Fallopian tube (tissue), 1 donor: ENCODE measurements around the genes OR4N4C, OR4M2, MKRN3 and ATP10A.

DNA sequence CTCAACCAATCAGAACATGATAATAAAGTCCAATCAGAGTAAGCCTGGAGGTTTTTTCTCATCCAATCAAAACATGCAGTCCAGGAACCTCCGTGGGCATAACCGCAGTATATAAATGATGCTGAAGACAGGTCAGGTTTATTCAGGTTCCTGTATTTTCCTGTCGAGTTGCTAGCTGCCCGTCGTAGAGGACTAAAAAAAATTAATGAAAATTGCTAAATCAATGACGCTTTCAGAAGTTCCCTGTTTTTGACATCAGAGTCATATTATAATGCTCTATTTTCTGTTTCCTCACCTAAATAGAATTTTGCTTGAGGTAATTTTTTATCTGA lies 177.3 kb downstream of the POTEB3 start:
- PRO-cap: no peak

- PRO-cap: no peak
Measured at GRCh38 chr15:21651466-21652028, at the start of gene OR4N4C. Gene OR4N4C, plus strand, starts transcription at chr15:21651844.

- PRO-cap: no peak
Measured at GRCh38 chr15:22080175-22080775, at the start of gene OR4M2. Gene OR4M2, plus strand, starts transcription at chr15:22080527.

DNA sequence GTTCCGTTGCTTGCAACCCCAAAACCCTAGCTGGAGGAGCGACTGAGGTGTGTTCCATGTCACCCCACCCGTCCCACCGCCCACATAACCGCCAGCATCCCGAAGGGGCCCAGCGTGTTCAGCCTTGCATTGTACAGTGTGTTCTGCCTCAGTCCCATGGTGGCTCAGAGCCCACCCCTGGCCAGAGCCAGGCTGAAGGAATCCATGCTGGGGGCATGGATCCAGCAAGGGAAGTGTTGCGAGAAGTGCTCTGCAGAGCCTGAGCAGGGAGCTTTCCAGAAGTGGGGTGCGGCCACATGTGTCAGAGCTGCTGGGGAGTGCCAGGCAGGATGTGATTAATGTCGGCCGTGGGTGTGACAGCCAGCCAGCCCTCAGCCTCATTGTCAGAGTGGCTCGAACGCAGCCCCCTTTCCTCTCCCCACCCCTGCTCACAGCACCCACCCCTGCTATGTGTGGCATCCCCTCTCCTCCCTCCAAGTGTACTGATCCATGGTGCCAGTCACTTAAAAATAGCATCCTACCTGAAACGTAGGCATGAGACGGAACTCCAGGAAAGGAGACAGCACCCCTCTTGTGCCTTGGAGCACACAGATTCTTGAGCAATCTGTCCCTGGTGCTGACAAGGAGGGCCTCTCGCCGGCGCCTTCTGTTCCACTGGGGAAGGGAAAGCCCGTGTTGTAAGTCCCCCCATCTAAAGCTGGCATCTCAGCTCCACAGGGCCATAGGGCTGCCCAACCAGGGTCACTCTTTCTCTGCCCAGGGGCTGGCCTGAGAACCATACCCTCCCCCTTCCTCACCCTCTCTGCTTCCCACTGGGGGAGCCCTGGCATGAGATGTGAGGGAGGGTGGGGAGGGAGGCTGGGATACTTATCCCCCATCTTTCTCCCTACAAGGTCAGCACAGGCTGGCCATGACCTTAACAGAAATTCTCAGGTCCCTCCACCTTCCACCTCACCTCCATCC lies 145.0 kb downstream of the OR4N4 start:
- PRO-cap: no peak

DNA sequence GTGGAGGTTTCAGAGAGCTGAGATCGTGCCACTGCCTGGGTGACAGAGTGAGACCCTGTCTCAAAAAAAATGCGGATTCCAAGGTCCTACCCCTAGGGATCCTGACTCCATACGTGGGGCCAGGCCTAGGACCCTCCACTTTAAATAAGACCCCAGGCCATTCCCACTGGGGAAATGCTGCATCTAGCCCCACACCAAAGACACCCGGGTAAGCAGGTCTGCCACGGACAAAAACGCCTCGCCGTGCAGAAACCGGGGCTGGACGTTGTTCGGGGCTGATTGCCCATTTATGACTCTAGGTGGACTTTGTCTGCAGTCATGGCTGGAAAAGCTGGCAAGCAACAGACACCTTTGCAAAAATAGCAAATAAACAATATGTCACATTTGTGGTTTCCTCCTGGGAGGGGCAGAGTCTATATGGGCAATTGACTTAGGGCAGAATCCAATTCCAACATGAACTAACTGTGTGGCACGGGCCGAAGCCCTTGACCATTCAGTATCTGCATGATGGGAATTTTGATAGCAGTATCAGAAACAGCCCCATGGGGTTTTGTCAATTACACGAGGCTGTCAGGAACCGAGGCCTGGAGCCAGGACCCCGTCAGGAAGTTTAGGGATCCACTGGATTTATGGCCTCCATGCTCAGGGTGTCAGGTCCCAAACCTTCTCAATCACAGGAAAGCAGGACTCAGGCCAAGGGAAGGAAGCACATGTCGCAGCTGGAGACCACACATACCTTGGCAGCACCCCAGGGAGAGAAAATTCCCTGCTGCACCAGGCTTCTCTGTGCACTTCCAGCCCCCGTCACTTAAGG lies 158.8 kb downstream of the OR4N4 start:
- PRO-cap: no peak

DNA sequence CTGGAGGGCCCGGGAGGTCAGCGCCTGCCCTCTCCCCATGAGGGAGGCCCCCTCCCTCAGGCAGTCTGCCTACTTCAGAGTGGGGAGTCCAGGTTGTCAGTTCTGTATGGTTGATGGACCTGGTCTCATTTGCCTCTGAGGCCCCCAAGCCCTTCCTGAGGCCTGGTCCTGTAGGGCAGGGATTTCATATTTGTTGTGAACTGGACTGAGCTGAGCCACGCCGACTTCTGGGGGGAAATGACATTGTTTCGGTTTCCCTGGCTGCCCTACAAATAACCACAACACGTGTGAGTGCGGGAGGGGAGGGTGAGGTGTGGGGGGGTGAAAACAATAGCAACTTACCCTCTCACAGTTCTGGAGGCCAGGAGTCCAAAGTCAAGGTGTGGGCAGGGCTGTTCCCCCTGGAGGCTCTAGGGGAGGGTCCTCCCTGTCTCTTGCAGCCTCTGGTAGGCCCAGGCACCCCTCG lies 160.3 kb downstream of the OR4N4 start:
- PRO-cap: no peak

DNA sequence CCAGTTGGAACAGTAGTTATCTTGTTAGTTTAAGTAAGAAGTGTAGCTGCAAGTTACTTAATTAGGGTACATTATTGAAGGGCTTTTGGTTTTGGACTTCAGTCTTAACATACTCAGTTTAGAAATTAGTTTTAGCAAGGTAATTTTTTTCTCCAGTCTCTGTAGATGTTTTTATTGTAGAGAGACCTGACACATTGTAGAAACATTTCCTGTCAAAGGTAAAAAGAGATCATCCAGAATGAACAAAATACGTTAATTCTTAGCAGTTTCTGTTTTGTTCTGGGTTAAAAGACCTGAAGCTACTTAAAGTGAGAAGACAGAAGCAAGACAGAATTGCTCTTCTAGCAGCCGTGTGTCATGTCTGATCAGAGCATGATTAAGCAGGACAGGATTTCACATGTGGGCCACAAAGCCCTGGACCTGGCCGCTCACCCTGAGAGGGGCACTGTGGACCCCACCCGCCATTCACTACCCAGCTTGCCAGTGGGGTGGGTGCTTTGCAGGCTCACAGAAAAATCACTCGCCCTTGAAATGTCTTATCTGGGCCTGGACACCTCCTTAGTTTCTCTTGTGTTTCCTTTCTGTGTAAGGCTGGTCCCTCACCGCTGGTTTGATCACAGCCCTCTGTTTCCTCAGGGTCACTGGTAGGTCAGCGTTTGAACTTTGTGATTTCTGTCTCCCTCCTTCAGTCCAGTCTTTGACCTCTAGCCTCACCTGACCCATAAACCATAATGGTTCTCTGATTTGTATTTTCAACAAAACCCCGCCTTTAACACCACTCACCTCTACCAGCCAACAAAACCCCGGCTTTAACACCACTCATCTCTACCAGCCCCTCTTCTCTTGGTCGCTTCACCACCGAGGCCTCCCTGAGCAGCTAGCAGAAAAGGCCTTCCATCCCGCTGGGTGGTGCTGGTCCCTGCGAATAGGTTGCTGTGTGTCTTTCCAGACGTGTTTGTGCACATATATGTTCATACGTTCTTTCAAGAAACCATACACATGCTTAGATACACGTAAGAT lies 170.9 kb downstream of the OR4N4 start:
- PRO-cap: no peak

DNA sequence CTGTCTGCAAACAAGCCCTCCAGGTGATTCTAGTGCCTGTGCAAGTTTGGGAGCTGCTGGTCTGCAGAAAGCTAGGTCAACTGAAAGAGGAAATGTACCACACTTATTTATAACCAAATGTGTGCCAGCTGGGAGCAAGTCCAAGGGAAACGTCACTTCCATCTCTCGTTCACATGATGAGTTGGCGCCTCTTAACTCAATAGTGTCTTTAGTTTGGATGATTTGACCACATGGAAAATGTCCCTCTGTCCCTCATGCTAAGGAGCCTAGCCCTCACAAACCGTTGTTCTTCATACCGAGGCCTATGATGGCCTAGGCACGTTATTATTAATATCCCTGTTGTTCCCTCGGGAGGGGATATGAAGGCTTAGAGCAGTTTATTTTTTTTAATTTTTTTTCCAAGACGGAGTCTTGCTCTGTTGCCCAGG lies 43.3 kb downstream of the GOLGA8S start:
- PRO-cap: no peak

DNA sequence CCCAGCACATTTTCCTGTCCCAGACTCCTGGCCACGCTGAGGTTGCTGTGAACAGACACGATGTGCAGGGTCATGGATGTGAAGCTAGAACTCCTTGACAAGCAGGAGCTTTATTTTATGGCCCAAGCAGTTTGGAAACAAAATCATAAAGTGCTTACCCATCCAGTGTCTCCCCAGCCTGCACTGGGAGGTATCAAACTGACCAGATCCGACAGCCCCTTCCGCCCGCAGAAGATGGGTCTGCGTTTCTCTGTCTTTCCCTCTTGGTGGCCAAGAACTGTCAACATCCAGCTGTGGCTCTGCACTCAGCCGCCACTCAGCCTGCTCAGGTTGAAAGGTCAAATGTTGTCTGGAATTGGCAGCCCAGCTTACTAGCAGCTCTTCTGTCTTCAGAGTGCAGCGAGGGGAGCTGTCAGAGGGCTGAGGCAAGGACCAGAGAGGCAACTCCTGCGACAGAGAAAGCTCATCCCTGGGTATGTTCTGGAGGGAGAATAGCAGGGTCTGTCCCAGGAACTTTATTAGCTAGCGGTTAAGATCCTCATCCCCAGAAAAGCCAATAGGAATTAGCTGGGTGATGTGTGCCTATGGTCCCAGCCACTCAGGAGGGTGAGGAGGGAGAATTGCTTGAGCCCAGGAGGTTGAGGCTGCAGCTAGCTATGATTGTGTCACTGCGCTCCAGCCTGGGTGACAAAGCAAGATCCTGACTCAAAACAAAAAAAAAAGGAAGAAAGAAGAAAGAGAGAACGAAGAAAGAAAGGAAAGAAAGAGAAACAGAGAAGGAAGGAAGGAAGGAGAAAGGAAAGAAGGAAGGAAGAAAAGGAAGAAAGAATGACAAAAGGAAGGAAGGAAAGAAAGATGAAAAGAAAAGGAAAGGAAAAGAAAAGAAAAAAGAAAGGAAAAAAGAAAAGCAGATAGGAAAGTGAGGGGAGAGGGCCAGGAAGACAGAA lies 45.3 kb downstream of the GOLGA6L2 start:
- PRO-cap: no peak

DNA sequence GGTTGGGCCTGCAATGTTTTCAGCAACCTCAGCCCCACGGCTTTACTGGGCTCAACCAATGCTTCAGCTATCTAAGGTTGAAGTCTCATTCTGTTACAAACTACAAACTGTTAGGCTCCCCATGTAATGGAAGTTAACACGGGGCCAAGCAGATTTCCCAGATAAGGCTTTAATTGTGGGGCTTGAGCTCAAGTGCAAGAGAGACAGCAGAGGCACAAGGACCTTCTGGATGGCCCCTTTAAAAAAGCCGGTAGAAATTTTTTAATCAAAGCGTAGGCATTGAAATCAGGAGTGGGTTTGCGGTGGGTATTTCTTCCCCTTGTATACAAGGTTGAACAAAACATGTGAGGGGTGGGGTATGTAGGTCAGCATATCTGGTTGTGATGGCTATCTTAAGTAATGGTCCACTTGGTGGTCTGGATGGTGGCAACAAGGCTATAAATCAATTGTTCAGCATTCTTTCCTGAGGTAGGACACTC lies 52.7 kb upstream of the MKRN3 start:
- PRO-cap: no peak

DNA sequence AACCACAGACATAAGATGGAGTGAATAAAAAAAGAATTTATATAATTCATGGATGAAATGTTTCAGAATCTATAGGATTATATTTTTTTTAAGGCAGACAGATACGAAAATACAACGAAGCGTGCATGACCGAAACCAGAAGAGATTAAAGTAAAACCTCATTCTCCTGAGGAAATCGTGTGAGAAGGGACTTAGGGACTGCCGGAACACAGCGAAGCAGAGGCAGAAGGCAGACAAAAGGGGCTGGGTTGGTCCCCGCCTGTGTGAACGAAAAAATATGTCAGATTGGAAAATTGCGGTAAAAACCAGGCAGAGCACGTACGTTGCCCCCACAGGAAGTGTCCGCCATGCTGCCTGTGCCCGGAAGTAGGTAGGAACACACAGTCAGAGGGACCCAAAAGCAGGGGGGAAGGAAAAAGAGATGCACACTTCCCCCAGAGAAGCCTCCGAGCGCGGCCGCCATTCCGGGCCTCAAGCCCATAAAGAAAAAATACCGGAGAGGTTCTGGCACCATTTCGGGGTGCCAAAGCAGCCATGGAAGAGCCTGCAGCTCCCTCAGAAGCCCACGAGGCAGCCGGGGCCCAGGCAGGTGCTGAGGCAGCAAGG lies at the start of gene MKRN3:
TSS of gene MKRN3 (plus strand) at position 426 of the 606 bp plus-strand sequence.
- PRO-cap: bidirectional peak, plus-strand start at position 426 of the sequence, minus-strand start at position 276 of the sequence

GRCh38 chr15:23685834-23686362 lies 1.2 kb downstream of the NDN start:
- PRO-cap: no peak

GRCh38 chr15:23856898-23857398 lies 169.8 kb upstream of the NDN start:
- PRO-cap: no peak

DNA sequence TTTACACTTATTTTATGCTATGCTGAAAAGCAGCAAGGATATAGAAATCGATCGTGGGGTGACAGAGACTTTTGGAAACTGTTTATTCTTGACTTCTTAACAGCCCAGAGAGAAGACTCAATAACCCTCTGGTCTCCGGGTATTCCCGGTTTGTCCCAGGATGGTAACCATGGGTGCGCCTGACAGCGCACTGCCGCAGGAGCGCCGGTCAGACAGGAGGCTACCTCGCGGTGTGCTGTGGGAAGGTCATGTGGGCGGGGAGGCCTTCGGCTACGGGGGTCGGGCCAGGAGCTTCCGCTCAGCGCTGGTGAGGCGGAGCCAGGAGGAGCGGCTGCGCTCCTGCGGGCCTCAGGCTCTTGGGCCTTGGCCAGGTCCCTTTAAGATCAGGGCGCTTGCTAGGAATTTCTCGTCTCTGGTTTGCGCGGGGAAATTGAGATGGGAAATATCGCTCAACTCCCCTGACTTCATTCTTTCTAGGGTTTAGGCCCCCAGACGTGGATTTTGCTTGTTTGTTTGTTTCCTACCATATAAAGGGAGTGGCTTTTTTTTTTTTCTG lies 182.3 kb upstream of the NDN start:
- PRO-cap: no peak

DNA sequence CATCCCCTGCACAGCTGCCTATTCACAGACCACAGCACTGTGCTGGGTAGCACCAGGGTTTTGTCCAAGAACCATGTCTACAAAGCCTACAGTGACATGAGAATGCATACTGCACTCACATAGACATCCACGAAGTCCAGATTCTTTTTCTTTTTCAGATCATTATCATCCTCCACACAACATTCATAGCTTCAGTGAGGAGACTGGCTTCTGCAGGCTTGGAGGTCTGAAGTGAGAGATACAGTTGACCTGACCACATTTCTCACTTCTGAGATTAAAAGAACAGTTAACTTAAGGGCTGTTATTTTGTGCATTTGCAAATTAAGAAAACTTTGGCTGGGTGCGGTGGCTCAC lies 137.5 kb upstream of the SNRPN start:
- PRO-cap: no peak

GRCh38 chr15:24852172-24852738 lies 102.5 kb upstream of the SNRPN start:
- PRO-cap: unidirectional peak, minus-strand start at chr15:24852451

GRCh38 chr15:24915854-24916221 lies 38.9 kb upstream of the SNRPN start:
- PRO-cap: unidirectional peak, minus-strand start at chr15:24915982

DNA sequence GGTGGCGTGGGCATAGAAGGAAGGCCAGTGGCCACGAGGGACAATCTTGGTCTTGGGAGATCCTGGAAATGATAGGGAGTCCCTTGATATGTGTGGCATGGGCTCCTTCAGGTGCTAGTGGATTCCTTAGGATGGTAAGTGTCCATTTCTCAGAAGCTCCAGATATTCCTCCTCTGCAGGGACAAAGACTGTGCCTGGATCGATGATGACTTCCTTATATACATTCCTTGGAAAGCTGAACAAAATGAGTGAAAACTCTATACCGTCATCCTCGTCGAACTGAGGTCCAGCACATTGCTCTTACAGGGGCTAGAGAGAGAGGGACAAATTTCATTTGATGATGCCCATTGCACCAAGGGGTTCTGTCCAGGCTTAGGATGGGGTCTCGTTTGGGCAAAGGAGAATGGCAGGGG lies 130.4 kb downstream of the SNRPN start:
- PRO-cap: no peak

- PRO-cap: no peak
Measured at GRCh38 chr15:25684418-25684673, 178.8 kb downstream of the ATP10A start.

DNA sequence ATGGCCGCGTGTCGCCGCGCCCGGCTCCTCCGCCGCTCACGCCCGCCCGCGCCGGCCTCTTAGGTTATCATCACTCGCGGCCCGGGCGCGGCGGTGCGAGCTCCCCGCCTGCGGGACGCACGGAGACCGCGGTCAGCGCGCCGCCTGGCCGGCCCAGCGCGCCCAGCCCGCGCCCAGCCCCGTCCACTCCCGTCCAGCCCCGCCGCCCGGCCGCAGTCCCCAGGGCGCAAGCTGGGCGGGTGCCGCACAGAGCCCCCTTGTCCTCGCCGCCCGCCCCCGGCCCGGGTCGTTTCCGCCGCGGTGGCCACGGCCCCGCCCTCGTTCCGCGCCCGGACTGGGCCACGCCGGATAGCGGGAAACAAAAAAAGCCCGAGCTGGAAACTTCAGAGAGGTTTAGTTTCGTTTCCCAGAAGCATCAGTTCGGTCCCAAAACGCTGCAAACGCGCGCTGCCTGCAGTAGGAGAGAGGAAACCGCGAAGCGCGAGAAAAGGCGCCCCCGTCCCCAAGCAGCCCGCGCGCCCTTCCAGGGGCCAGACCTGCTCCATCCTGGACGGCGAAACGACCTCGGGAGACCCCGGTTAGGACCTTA lies at the start of gene ATP10A:
TSS of gene ATP10A (minus strand) at position 233 of the 589 bp plus-strand sequence.
- PRO-cap: bidirectional peak, plus-strand start at position 415 of the sequence, minus-strand start at position 233 of the sequence